BJ (cell line): Measurements from ENCODE around the genes IFNGR1 and SMIM28.

DNA sequence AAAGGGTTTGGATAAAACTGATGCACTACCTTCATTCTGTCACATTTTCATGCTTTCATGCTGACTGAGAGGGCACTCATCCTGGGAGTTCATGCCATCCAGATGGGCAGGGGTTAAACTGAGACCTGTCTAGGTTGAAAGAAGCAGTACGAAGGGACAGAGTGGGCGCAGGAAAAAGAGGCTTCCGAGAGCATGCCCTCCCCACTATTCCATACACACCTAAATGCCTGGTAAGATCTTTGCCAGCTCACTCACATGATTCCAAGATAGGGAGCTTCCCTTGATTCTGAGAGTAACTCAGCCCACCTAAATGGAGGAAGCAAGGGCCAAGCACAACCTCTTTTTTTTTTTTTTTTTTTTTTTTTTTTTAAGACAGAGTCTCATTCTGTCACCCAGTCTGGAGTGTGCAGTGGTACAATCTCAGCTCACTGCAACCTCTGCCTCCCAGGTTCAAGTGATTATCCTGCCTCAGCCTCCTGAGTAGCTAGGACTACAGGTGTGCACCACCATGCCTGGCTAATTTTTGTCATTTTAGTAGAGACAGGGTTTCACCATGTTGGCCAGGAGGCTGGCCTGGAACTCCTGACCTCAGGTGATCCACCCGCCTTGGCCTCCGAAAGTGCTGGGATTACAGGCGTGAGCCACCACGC, 2.8 kb downstream of the MAP3K5 start:
- CAGE, long polyA plus RNA, result no peak
- RRBS, result no CpG with 5 or more reads among the region's 7 CpGs

DNA sequence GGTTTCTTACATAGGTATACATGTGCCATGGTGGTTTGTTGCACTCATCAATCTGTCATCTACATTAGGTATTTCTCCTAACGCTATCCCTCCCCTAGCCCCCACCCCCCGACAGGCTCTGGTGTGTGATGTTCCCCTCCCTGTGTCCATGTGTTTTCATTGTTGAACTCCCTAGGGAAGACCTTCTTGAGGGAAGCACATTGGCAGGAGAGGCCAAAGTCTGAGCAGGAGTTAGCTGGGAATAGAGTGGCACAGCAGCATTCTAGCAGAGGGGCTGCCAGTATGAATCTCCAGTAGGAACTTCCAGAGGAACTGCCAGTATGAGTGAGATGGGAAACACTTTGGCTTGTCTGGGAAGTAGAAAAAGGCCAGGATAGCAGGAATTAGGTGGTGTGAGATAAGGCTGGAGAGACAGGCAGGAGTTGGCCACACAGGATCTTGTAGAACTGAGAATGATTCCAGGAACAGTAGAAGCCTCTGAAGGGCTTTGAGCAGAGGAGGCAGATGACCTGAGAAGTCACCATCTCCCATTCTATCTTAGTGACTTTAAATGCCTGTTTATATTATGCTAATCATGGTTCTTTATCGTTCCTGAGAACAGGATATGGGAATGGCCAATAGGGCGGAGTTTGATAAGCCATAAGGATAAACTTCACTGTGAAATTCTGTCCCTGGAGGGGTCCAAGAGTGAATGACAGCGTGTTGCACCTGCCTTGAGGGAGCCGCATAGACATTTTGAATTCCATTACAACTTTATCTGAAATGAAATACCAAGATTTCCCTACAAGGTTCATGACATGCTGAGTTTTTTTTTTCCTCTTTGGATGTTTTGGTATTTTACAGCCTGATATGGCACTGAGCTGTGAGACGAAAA, 2.7 kb downstream of the IL20RA start:
- CAGE, long polyA plus RNA, result no peak
- RRBS, result no CpG with 5 or more reads among the region's 7 CpGs

- CAGE, long polyA plus RNA, result no peak
Observed at GRCh38 chr6:137102932-137103528, 58.3 kb upstream of the IL20RA start.

DNA sequence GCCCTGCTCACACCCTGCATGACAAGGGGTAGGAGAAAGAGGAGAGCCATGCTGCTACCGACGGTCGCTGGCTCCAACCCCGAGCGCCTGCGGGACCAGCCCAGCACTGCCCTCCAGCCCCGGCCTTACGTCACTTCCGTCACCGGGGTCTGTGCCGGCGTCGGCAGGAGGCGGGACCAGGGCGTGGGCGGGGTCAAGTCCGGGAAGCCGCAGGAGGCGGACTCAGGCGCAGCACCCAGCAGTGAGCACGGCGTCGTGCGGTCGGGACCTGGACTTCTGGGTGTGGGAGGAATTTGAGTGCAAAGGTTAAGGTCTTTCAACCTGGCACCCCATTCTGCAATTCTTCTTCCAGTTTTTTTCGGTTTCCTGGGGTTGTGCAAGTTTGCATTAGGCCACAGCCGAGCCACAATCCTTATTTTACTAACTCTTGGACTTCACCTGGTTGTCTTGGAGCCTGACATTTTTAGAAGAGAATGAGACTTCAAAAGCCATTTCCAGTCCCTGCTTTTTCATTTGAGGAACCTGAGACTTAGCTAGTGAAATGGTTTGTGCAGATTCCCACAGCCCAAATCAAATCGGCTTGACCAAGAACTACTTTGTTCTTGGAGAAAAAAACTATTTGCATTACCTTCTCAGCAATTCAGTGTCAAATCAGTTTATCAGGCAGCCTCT, at the start of gene IFNGR1:
Gene IFNGR1, minus strand, starts transcription at position 108 of the 672 bp plus-strand sequence.
- CAGE, long polyA plus RNA, result start-site peak on the minus strand centred at position 104 of the sequence, 51 bp wide, 1,521 and 786 reads in 2 replicates
- RRBS, result under 1% methylated on average over 7 of the region's 28 CpGs

DNA sequence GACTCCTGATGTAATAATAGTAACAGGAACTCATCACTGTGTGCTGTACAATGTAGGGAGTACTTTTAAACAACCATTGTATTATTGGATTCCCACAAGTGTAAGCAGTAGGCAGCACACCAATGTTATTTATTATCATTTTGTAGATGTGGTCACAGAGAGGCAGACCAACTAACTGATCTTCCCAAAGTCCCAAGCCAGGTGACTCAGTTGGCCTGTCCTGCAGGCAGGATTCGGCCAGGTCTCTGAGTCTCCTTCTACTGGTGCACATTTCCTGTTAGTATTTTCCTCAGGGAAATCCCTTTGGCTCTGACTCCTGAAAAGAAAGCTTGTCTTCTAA, 14.5 kb upstream of the IFNGR1 start:
- CAGE, long polyA plus RNA, result no peak
- RRBS, result no CpG with 5 or more reads among the region's 1 CpG

DNA sequence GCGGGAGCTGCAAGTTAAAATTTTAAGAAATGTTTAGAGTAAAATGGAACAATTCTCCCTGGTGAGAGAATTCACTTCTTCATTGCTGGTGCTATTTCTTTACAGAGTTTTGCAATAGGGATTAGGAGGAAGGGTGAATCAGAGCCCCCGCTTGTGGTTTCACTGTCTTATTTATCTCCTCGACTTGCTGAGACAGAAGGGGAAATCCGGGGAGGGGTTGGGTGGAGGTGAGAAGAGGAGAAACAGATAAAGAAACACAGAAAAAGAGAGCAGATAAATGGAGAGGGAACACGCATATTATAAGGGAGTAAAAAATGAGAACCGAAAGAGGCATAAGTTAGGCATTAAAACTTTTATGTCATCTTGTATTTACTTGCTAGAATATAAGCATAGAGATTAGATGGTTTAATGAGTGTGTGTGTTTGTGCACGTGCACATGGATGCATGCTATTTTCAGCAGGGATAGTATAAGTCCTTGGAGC, 105.0 kb downstream of the OLIG3 start:
- CAGE, long polyA plus RNA, result no peak
- RRBS, result no CpG with 5 or more reads among the region's 7 CpGs

DNA sequence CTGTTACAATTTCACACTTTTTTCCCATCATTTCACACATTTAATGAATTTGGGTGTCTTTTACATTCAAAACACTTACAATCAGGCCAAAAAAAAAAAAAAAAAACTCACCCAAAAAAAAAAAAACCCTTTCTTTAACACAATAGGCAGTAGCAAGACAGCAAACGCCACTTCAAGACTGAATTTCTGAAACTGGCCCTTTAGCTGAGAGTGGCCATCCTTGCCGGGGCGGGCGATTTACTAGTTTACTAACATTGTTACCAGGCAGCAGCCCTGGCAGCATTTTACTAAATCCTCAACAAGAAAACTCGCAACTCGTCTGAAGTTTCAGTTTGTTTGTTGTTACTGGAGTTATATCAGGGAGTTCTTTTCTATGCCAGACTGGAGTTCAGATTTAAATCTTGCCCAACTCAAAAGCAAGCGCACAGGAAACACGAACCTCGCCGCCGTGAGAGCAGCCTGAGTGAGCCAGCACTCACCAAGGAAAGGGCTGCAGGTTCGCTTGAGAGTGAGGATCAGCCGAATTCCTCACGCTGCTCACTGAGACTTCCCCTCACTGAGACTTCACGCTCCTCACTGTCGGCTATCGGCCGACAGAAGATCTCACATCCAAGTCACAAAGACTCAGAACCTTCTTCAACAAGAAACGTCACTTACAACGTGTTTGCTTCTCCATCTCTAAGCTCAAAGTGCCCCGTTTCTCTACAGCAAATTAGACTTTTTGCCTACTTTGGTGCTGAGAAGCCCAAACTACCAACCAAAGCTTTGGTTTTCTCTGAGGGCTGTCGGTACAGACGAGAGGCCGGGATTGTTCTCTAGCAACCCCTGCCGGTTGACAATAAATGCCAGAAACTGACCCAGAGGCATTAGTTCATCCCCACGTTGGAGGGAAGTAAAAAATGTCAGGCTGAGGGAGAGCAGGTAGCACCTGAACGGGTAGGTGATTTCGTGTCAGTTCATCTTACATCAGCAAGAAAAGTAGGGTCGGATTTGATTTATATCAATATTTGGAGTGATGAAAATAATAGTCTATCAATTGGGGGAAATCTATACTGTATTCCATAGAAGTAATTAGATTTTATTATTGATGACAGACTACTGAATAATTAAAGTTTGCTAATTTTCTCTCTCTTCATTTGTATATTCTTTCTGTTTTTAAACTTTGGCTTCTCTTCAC, 78.8 kb downstream of the OLIG3 start:
- CAGE, long polyA plus RNA, result no peak
- RRBS, result no CpG with 5 or more reads among the region's 29 CpGs

DNA sequence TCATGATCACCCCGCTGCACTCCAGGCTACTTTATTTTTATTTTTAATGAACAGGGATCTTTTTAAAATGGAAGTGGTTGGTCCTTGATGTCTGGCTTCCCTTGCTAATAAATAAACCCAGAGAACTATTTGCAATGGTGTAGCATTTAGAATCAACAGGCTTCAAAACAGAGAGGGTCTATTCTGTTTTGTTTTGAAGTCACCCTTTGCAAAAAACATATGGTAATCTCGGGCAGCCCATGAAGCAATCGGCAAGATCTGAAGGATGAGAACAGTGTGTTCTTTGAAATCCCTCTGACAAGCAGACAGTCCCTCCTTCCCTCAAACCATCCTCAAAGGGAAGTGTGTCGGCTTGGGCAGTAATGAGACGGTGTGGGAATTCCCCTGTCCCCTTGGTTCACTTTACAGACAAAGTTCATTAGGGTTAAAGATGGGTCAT, 159.6 kb upstream of the TNFAIP3 start:
- CAGE, long polyA plus RNA, result no peak
- RRBS, result no CpG with 5 or more reads among the region's 5 CpGs

DNA sequence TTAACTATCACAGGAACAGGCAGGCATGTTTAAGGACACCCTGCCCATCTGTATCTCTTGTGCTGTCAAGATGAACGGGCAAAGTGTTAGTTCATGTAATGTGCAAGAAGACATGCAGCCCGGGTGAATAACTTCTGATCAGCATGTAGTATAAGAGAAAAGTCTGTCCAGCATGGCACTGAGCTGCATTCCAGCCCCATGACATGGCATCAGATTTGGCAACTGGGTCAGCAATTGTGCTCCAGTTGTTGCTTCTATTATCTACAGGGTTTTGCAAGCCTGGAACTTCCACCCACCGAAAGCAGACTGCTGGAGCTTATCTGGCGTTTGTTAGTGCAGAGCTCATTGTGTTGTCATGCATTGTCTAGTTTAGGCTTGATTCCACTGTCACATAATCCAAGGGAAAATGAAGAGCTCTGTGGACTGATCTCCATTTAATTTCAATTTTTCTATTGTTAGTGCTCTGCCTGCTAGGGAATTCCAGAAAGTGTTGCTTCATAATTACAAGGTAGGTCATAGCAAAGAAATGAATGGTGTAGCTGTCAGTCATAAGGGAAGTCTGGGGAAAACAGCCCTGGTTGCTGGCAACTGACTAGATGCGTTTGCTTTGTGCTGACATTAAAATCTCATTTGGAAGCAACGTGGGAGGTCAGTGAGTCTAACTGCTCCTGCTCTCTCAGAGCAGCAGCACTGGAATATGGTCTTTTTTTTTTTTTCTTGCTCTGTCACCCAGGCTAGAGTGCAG, 138.2 kb upstream of the TNFAIP3 start:
- CAGE, long polyA plus RNA, result no peak
- RRBS, result no CpG with 5 or more reads among the region's 6 CpGs

GRCh38 chr6:137734923-137735284, 132.2 kb upstream of the TNFAIP3 start:
- CAGE, long polyA plus RNA, result no peak
- RRBS, result no CpG with 5 or more reads among the region's 4 CpGs

- CAGE, long polyA plus RNA, result no peak
- RRBS, result no CpG with 5 or more reads among the region's 5 CpGs
Observed at GRCh38 chr6:137811892-137812278, 55.2 kb upstream of the TNFAIP3 start.

DNA sequence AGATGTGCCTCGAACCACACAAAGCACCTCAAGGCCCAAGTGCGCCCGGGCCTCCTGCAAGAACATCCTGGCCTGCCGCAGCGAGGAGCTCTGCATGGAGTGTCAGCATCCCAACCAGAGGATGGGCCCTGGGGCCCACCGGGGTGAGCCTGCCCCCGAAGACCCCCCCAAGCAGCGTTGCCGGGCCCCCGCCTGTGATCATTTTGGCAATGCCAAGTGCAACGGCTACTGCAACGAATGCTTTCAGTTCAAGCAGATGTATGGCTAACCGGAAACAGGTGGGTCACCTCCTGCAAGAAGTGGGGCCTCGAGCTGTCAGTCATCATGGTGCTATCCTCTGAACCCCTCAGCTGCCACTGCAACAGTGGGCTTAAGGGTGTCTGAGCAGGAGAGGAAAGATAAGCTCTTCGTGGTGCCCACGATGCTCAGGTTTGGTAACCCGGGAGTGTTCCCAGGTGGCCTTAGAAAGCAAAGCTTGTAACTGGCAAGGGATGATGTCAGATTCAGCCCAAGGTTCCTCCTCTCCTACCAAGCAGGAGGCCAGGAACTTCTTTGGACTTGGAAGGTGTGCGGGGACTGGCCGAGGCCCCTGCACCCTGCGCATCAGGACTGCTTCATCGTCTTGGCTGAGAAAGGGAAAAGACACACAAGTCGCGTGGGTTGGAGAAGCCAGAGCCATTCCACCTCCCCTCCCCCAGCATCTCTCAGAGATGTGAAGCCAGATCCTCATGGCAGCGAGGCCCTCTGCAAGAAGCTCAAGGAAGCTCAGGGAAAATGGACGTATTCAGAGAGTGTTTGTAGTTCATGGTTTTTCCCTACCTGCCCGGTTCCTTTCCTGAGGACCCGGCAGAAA, 14.2 kb downstream of the TNFAIP3 start:
- CAGE, long polyA plus RNA, result no peak
- RRBS, result 78% methylated on average over 8 of the region's 27 CpGs

DNA sequence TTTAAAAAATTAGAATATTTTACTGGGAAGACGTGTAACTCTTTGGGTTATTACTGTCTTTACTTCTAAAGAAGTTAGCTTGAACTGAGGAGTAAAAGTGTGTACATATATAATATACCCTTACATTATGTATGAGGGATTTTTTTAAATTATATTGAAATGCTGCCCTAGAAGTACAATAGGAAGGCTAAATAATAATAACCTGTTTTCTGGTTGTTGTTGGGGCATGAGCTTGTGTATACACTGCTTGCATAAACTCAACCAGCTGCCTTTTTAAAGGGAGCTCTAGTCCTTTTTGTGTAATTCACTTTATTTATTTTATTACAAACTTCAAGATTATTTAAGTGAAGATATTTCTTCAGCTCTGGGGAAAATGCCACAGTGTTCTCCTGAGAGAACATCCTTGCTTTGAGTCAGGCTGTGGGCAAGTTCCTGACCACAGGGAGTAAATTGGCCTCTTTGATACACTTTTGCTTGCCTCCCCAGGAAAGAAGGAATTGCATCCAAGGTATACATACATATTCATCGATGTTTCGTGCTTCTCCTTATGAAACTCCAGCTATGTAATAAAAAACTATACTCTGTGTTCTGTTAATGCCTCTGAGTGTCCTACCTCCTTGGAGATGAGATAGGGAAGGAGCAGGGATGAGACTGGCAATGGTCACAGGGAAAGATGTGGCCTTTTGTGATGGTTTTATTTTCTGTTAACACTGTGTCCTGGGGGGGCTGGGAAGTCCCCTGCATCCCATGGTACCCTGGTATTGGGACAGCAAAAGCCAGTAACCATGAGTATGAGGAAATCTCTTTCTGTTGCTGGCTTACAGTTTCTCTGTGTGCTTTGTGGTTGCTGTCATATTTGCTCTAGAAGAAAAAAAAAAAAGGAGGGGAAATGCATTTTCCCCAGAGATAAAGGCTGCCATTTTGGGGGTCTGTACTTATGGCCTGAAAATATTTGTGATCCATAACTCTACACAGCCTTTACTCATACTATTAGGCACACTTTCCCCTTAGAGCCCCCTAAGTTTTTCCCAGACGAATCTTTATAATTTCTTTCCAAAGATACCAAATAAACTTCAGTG, 15.3 kb downstream of the TNFAIP3 start:
- CAGE, long polyA plus RNA, result no peak
- RRBS, result no CpG with 5 or more reads among the region's 4 CpGs

DNA sequence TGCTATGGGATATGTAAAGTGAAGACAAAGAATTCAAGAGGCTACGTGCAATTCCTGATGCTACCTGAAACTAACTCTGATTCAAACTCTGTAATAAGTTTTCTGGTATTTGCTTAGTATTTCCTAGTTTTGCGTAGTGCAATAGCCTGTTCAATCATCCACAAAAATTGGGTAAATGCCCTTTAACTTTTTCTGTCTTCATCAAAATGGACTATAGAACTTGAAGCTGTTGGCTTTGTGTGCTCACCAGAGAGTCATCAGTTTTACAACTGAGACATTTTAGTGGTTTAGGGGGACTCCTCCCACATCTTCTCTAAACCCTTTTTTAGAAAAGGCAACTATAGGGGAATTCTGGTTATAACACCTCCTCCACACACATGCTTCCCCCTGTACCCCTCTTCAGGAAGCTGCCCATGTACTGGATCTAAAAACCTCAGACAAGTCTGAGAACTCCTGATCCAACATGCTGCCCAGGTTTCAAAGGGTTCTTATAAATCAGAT, 73.1 kb downstream of the TNFAIP3 start:
- CAGE, long polyA plus RNA, result no peak
- RRBS, result no CpG with 5 or more reads among the region's 2 CpGs

GRCh38 chr6:137975189-137975630, 108.2 kb downstream of the TNFAIP3 start:
- CAGE, long polyA plus RNA, result no peak
- RRBS, result no CpG with 5 or more reads among the region's 4 CpGs

DNA sequence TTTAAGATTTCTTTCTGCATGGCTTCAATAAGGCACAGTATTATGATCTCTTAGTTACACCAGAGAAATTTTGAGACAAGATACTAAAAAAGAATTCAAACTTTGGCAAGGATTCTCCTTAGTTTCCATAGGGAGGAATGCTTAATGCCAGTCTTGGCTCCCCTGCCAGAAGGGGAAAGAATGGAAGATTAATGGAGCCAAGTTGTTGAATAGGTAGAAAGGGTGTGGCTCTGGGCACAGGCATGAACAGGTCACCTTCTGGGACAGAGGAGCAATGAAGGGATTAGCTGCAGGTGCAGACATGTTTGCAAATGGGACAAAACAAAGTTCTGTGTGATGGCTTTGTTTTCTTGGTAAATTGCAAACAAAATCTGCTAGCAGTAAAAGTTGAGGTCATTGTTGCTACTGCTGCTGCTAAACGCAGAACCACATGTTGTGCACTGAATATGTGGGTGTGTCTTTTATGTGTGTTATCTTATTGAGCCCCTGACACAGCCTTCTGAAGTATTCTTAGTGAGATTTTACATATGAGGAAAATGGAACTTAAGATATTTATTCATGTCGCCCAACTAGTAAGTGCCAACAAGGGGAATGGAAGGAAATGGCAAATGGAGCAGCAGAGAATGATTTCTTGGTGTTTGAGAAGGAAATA, 93.2 kb downstream of the PERP start:
- CAGE, long polyA plus RNA, result no peak
- RRBS, result no CpG with 5 or more reads among the region's 2 CpGs

- CAGE, long polyA plus RNA, result no peak
- RRBS, result 74% methylated on average over 6 of the region's 33 CpGs
Observed at GRCh38 chr6:138334286-138335138, 43.2 kb upstream of the SMIM28 start.

DNA sequence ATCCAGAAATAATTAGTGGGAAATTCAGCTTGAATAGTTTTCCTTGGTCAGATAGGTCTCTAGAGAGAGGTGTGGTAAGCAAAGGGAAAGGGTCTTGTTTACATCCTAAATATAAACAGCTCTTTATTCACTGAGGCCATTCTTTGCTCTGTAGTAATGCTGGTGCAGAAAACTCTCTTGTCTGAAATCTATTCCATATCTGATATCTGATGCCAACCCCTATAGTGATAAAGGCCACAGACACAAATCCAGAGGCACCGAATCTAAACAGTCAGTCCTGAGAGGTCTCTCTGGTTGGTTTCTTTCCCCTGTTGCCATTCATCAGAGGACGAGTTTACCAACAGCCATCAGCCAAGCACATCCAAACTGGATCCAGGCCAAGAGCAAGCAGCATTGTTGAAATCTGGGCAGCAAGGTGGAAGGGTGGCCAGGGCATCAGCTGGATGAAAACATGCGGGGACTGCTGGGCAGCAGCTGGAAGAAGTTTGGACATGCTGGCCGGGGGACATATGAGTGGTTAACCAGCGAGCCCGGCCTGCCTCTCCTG, at the start of gene SMIM28:
Gene SMIM28, plus strand, starts transcription at position 284 of the 547 bp plus-strand sequence.
- CAGE, long polyA plus RNA, result no peak
- RRBS, result no CpG with 5 or more reads among the region's 6 CpGs

- CAGE, long polyA plus RNA, result no peak
- RRBS, result no CpG with 5 or more reads among the region's 3 CpGs
Observed at GRCh38 chr6:138415850-138416233, 11.8 kb downstream of the HEBP2 start.

DNA sequence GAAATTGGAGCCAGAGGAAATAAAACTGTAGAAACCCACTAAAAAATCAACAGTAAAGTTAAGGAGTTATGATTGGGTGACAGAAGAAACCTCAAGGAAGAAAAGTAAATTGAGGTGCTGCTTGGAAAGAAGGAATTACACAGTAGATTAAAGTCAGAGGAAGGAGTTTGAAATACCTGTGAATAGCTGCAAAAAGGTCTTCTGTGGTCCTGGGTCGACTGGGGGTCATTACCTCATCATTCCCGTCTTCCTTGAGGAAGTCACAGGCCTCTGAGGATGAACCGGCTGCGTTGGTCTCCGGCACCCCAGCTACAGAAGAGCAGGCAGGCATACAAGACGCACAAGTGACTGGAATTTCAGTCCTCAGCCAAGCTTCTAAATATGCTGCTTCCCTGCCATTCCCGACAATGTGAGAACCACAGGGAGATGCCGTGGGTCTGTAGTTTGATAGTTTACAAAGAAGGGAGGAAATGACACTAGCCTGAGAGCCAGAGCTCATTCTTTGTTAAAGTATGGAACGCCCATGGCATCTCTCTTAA, 25.6 kb downstream of the HEBP2 start:
- CAGE, long polyA plus RNA, result no peak
- RRBS, result no CpG with 5 or more reads among the region's 9 CpGs